AG04449 (cell line): ENCODE measurements around a stretch of chr1.

- RRBS = no CpG with 5 or more reads among the region's 10 CpGs
These were observed 223.8 kb upstream of the POU3F1 start for GRCh38 chr1:38270316-38270930.

DNA sequence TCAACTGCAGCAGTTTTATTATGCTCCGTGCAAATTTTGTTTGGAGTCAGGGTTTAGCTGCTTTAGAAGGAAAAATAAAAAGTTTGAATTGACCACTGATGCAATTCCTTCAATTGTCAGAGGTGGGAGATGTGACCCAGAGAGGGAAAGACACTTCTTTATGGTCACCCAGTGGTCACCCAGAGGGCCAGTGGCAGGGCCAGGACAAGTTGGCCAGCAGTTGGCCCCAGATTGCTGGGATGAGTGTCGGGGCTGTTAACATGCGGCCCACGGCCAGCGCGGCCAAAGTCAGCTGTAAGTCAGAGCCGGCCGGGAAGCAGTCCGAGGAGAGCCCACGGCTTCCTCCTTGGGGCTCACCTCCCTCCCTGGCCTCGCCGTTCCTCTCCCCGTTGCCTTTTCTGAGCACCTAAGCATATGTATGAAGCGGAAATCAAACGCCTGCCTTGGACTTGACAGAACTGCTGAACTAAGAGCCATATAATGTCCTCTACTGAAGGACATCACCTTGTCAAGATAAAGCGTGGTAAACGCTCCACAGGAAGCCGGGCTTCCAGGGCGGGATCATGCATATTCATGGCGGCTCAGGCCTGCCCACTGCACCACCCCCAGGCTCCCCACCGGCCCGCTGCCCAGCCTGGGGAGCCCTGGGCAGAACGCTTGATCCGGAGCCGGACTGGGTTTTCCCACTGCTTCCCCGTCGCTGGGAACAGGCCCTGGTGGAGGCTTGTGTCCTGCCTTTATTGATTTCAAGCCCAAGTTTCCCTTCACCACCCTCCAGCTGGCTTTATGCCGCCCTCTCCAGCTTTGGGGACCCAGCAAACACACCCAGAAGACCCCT lies 245.4 kb upstream of the POU3F1 start:
- RRBS = 12% methylated on average over 7 of the region's 28 CpGs

DNA sequence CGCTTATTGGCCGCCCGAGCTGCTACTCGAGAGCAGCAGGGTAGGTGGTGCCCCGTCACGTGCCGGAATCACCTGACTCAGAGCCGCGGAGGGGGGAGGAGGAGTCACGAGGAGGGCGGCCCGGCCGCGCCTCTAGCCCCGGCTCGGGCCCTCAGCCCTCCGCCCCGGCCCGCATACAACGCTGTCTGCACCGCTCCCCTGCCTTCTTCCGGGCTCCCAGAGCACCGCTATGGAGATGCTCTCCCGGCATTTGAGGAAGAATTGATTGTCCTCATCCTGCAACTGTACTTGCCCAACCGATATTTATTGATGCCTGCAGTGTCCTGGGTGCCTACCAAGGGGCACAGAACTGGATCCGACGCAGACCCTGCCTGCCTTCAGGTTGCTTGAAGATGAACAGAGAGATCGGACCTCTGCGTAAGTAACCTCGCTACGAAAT lies 270 bp upstream of the RRAGC start:
- RRBS = 2% methylated on average over 14 of the region's 31 CpGs

GRCh38 chr1:38929090-38929755 lies 12.4 kb downstream of the RHBDL2 start:
- RRBS = no CpG with 5 or more reads among the region's 13 CpGs

DNA sequence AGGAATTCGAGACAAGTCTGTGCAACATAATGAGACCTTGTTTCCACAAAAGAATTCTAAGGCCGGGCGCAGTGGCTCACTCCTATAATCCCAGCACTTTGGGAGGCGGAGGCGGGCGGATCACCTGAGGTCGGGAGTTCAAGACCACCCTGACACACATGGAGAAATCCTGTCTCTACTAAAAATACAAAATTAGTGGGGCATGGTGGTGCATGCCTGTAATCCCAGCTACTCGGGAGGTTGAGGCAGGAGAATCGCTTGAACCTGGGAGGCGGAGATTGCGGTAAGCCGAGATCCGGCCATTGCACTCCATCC lies 2.6 kb downstream of the AKIRIN1 start:
- RRBS = no CpG with 5 or more reads among the region's 13 CpGs

DNA sequence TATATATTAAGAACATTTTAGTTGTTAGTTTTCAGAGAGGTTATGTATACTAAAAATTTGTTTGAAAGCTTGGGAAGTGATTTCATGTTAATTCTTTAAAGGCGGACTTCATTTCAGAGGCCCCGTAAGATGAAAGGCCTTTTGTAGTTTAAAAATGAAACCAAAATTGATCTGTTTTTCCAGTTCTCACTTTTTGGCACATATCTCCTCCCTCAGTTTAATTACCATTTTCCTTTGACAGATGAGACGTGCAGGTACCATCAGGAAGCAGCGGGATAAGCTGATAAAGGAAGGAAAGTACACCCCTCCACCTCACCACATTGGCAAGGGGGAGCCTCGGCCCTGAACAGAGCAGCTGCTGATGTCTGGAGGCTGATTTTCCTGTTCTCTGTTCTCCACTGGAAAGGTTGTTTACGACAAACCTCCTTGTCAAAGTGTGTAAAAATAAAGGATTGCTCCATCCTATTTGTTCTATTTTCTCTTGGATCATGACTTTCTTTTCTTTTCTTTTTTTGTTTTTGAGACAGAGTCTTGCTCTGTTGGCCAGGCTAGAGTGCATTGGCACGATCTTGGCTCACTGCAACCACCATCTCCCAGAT lies 8.1 kb downstream of the NDUFS5 start:
- RRBS = no CpG with 5 or more reads among the region's 7 CpGs

GRCh38 chr1:39043318-39043869 lies 17.2 kb downstream of the NDUFS5 start:
- RRBS = no CpG with 5 or more reads among the region's 7 CpGs

DNA sequence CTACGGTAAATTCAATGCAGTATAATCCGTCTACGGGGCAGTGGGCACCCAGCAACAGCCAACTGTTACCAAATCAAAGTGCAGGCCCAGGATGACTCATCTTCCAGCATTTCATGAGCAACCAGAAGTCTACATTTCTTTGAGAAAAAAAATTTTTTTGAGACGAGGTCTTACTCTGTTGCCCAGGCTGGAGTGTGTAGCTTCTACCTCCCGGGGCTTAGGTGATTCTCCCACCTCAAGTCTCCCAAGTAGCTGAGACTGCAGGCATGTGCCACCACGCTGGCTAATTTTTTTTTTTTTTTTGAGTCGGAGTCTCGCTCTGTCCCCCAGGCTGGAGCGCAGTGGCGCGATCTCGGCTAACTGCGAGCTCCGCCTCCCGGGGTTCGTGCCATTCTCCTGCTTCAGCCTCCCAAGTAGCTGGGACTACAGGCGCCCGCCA lies 21.9 kb downstream of the NDUFS5 start:
- RRBS = no CpG with 5 or more reads among the region's 18 CpGs

DNA sequence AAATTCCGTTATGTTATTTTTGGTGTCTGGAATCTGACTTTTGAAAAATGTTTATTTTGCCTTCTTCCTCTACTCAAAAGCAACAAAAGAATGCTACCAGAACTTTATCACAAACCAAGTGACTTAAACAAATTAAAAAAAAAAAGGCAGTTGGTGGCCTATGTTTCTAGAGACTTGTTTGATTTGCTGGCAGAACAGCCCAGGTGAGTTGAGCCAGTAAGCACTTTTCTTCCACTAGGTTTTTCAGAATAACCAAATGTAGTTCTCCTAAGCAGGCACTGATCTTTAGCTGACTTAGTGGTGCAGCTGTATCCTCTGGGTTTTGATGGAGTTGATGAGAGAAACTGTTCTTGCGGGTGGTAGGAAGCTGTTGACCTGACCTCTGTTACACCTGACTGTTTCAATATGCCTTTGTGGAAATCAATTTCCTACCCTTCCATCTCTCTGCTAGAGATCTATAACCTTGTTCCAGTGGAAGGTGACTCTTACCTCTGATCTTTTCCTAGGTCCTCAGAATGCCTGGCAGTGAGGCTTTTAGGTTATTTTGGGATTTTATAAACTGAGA lies 51.7 kb upstream of the MACF1 start:
- RRBS = no CpG with 5 or more reads among the region's 2 CpGs

- RRBS = no CpG with 5 or more reads among the region's 6 CpGs
These were observed 50.4 kb upstream of the MACF1 start for GRCh38 chr1:39153948-39154568.

- RRBS = no CpG with 5 or more reads among the region's 4 CpGs
These were observed 34.4 kb upstream of the MACF1 start for GRCh38 chr1:39170117-39170539.

DNA sequence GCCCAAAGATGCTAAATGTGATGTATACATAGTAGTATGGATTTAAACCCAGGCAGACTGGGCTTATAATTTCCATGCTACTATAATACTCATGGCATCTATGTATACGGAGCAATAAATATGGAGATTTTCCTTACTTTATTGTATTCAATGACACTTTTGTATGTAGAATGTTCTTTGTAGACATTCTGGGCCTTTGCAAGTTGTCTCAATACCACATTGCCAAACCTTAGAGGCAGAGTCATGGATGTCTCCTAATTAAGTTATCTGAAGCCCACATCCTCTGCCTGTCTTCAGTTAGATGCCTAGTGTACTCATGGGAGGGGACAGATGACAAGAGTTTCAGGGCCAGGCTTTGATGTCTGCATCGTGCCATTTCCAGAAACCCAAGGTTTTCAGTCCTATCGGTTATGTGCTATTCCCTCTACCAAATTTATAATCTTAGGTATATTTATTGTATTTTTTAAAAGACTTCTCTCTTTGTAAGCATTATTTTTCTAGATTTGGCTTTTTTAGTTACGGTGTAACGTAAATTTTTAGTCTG lies 8.3 kb upstream of the MACF1 start:
- RRBS = no CpG with 5 or more reads among the region's 5 CpGs

DNA sequence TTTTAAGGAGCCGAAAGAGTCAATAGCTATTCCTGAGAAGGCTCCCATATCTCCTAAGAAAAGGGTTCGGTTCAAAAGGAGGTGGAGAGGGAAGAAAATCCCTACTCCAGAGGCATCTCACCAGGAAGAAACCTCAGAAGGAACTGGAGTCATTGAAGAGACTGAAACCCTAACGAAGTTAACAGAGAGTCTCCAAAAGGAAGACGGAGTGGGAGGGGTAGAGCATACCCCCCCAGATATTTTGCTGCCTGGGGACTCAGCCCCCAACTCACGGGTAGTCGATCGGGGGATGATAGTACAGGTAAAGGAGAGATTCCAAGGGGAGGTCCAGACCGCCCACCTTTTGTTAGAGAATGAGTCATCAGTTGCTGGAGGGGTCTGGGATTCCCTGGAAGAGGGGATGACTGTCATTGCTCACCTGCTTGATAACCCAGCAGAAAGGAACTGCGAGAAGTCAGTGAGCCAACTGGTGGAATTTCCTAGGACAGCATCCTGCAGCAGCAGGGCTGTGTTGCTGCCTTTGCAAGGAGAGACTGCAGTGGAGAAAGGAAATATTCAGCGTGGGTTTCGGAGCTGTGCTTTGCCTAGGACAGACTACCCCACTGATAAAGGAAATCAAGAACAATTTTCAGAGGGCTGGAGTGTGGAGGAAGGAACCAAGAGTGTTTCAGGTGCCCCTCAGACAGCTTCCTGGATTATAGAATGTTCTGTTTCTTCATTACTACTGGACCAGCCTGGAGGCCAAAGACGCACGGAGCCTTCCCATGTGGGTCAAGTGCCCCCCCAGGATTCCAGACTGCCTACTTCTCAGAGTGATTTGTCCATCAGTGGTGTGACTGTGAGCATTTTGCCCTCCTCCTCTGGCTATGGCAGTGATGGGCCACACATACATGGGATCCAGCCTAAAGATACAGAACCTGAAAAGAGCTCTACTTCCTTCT lies 64.5 kb downstream of the MACF1 start:
- RRBS = no CpG with 5 or more reads among the region's 13 CpGs

DNA sequence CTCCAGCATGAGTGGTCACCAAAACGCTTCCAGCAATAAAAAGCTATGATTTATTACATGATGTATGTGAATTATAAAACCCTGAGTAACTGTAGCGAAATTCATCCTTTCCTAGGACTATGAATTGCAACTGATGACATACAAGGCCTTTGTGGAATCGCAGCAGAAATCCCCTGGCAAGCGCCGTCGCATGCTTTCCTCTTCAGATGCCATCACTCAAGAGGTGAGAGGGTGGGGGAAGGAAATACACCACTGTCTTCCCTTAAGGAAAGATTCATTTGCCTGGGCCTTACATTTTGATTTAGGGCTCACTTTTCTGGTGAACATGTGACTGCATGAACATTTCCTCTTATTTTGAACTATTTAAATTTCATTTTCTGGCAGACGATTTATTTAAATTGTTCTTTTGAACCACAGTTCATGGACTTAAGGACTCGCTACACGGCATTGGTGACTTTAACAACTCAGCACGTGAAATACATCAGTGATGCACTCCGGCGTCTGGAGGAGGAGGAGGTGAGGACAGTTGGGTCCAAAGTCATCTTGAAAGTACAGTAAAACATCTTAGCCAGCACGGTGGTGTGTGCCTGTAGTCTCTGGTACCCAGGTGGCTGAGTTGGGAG lies 118.1 kb downstream of the MACF1 start:
- RRBS = no CpG with 5 or more reads among the region's 13 CpGs

DNA sequence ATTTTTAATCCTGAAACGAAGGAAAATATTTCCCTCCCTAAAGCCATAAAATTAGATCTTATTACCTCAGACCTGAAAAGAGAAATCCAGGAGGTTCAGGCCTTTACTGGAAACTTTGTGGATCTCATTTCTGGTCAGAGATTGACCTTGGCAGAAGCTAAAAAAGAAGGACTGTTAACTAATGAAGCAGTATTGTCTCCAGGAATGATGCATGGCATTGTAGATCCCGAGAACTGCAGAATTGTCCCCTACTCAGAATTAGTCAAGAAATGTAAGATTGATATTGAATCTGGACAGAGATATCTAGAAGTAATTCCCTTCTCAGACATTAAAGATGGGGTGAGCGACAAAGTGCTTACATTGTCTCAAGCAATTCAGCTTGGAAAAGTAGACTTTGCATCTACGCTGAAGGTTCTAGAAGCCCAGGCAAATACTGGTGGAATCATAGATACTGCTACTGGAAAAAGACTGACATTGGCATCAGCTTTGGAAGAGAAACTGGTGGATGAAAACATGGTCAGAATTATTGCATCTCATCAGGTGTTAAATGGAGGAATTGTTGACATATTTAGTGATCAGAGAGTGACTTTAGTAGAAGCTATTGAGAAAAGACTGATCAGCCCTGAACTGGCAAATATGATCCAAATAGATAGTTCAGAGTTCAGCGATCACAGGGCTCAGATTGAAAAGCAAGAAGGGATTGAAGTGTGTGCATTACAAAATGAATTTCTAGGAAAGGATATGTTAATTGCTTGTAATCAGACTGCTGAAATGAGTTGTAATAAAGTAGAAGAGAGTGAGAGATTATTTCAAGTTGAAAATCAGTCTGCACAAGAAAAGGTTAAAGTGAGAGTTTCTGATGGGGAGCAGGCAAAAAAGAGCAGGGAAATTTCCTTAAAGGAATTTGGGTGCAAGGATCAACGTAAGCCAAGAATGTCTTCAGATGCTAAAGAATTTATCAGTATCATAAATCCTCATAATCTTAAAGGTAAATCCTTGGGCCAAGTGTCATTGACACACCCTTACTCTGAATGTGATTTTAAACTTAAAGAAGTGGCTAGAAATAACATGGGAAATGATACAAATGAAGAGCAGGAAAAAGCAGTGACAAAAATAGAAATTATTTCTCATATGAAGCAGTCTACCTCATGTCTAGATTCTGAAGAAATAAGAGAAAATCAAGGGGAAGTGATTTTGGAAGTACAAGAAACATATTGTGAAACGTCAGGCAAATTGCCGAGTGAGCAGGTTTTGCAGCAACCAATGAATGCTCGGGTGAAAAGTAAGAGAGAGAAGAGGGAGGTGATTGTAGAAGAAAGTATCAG lies 130.2 kb downstream of the MACF1 start:
- RRBS = no CpG with 5 or more reads among the region's 9 CpGs

DNA sequence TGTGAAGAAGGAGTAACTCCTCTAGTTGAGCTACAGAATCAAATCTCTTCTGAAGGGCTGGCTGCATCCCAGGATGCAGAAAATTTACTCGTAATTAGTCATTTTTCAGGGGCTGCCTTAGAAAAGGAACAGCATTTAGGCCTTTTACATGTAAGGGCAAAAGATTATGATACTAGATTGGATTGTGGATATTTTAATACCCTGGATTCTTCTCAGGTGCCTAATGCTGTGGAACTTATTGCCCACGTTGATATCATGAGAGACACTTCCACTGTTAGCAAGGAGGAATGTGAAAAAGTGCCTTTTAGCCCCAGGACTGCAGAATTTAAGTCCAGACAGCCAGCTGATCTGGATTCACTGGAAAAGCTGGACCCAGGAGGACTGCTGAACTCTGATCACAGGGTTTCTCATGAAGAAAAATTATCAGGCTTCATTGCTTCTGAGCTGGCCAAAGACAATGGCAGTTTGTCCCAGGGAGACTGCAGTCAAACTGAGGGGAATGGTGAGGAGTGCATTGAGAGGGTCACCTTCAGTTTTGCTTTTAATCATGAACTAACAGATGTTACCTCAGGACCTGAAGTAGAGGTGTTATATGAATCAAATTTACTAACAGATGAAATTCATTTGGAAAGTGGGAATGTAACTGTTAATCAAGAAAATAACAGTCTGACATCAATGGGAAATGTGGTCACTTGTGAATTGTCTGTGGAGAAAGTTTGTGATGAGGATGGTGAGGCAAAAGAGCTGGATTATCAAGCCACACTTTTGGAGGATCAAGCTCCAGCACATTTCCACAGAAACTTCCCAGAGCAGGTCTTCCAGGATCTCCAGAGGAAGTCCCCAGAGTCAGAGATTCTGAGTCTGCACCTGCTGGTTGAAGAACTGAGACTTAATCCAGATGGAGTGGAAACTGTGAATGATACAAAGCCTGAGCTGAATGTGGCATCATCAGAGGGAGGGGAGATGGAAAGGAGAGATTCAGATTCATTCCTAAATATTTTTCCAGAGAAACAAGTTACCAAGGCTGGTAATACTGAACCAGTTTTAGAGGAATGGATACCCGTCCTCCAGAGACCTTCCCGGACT lies 79.4 kb upstream of the BMP8A start:
- RRBS = no CpG with 5 or more reads among the region's 4 CpGs

- RRBS = 100% methylated on average over 1 of the region's 6 CpGs
These were observed 61.6 kb upstream of the BMP8A start for GRCh38 chr1:39429656-39430434.

- RRBS = no CpG with 5 or more reads among the region's 7 CpGs
These were observed 56.9 kb upstream of the BMP8A start for GRCh38 chr1:39434442-39435073.

GRCh38 chr1:39447540-39448014 lies 43.9 kb upstream of the BMP8A start:
- RRBS = no CpG with 5 or more reads among the region's 7 CpGs

- RRBS = no CpG with 5 or more reads among the region's 13 CpGs
These were observed 5.9 kb upstream of the BMP8A start for GRCh38 chr1:39485340-39486082.